Parietal lobe (tissue), 2 donors: ENCODE measurements around the gene TCAP.

DNA sequence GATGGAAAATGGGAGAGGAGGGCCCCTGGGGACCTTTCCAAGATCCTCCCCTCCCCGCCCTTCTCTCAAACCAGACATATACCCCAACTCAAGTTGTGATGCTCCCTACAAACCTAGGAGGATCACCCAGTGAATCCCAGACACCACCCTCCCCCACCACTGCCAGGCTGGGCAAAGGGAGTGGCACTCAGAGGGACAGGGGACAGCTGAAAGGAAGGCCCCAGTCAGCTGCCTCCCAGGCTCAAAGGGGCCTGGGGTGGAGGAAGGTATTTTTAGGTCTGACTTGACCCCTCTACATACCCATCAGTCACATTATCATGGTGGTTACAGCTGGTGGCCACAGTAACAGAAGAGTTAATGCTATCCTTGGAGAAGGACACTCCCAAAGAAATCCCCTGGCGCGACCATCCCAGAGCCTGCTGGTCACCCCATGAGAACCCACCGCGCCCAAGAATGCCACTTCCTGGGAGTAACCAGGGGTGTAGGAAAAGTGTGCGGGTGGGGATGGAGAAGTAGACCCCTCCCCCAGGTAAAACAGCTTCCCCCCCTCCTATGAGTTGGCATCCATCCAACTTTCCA lies 1.2 kb downstream of the CACNB1 start:
- RAMPAGE, long total RNA = no peak

DNA sequence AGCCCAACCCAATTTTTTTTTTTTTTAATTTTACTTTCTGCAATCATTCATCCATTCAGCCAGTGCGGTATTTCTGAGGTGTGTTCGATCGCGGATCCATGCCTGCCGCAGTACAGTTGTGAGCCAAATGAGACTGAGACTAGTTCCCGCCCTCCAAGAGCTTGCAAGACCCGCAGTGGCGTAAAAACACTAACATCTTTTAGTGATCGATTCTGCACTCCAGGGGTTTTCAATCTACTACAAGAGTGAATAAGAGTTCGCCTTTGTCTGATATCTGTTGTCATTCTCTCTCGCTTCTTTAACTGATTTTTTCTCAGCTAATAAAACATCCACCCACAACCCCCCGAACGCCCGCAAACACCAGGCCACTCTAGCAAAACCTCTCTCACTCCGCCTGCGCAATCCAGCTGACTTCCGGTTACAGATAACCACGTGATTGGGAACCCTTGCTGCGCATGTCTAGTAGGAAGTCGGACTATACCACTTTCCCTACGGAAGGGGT lies 409 bp upstream of the RPL19 start:
- RAMPAGE, long total RNA = no peak

- RAMPAGE, long total RNA = no peak
Observed at GRCh38 chr17:39400101-39400907, 1.1 kb downstream of the FBXL20 start.

DNA sequence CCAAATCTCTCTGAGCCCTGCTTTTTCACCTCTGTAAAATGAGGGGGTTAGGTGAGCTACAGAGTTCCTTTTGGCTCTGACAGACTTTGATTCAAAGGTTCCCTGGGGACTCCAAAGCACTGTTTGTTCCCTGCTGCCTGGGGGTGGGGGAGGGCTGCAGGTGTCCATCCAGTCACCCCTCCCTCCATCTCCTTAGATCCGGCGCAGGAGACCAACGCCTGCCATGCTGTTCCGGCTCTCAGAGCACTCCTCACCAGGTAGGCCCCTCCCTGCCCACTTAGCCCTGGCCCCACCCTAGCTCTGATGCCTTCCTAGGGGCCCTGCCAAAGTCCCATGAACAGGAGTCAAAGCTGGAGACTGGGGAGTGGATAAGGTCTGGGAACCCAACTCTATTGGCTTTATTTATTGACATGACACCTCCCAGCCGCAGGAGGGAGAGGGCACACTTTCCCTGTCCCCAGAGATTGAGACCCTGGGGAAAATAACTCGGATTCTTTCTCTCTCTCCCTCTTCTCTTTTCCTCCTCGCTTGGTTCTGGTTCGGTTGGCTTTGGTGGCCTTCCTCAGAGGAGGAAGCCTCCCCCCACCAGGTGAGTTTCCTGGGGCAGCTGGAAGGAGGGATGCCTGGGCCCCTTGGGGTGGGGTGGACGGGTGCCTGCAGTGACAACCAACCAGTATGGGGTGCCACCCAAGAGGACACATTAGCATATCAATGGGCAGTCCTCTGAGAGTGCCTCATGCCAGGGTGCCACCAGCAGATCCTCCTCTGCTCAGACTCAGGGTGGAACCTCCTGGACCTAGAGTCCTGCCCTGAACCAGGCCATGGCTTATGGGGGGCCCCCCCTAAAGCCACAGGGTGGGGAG lies 2.5 kb downstream of the PPP1R1B start:
- RAMPAGE, long total RNA = no peak

DNA sequence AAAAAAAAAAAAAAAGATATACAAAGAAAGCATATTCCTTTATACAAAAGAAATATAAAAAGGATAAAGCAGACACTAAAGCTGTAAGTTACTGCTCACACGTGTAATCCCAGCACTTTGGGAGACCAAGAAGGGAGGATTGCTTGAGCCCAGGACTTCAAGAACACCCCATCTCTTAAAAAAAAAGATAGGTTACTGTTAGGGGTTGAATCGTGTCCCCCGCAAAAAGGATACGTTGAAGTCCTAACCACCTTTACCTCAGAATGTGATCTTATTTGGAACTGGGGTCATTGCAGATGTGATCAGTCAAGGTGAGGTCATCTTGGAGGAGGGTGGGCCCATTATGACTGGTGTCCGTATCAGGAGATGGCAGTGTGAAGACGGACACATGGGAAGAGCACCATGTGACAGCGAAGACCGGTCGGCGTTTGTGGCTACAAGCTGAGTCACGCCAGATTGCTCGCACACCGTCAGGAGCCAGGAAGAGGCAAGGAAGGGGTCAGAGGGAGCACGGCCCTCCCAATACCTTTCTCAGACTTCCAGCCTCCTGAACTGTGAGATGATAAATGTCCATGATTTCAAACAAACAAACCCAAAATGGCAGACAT lies 13.0 kb downstream of the STARD3 start:
- RAMPAGE, long total RNA = no peak

DNA sequence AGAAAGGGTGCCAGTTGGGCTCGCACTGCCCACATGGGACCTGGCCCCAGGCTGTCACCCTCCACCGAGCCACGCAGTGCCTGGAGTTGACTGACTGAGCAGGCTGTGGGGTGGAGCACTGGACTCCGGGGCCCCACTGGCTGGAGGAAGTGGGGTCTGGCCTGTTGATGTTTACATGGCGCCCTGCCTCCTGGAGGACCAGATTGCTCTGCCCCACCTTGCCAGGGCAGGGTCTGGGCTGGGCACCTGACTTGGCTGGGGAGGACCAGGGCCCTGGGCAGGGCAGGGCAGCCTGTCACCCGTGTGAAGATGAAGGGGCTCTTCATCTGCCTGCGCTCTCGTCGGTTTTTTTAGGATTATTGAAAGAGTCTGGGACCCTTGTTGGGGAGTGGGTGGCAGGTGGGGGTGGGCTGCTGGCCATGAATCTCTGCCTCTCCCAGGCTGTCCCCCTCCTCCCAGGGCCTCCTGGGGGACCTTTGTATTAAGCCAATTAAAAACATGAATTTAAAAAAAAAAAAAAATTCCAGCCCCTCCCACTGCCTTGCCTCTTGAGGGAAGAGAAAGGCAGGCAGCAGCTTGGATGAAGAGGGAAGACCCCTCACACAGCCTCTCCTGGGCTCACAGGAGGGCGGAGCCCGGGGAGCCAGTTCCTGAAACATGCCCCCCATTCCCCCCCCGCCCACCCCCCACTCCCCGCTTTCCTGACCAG lies 2.0 kb upstream of the TCAP start:
- RAMPAGE, long total RNA = no peak

DNA sequence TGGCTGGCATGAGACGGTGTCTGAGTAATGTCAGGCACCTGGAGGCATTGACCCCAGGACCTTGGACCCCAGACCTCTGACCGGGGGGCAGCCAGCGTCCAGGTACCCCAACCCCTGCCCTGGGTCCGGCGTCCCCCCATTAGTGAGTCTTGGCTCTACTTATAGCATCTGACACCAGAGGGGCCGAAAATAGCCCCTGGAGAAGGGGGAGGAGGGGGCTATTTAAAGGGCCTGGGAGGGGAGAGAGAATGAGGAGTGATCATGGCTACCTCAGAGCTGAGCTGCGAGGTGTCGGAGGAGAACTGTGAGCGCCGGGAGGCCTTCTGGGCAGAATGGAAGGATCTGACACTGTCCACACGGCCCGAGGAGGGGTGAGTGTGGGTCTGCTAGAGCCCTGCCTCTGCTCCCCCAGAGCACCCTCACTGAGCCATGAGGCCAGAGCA lies at the start of gene TCAP:
TCAP (plus strand) TSS at position 251 of the 443 bp plus-strand sequence.
- RAMPAGE, long total RNA = no peak

DNA sequence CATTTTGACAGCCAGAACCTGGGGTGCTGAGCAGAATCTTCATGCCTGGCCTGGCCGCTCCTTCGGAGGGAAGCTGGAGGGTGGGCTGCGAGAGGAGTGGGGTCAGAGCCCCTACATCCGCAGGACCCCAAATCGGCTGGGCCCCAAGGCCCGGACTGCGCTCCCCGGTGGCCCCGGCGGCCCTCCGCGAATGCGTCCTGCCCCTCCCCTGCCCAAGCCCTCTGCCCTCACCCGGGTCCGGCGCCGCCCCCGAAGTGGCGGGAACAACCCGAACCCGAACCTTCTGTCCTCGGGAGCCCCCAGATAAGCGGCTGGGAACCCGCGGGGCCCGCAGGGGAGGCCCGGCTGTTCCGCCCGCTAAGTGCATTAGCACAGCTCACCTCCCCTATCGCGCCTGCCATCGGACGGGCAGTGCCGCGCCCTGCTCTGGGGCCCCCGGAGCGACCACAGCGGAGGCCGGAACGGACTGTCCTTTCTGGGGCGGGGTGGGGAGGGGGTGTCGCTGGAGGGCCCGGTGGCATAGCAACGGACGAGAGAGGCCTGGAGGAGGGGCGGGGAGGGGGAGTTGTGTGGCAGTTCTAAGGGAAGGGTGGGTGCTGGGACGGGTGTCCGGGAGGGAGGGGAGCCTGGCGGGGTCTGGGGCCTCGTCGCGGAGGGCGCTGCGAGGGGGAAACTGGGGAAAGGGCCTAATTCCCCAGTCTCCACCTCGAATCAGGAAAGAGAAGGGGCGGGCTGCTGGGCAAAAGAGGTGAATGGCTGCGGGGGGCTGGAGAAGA lies 742 bp upstream of the PNMT start:
- RAMPAGE, long total RNA = no peak

GRCh38 chr17:39668816-39669064 lies 487 bp downstream of the PNMT start:
- RAMPAGE, long total RNA = no peak

DNA sequence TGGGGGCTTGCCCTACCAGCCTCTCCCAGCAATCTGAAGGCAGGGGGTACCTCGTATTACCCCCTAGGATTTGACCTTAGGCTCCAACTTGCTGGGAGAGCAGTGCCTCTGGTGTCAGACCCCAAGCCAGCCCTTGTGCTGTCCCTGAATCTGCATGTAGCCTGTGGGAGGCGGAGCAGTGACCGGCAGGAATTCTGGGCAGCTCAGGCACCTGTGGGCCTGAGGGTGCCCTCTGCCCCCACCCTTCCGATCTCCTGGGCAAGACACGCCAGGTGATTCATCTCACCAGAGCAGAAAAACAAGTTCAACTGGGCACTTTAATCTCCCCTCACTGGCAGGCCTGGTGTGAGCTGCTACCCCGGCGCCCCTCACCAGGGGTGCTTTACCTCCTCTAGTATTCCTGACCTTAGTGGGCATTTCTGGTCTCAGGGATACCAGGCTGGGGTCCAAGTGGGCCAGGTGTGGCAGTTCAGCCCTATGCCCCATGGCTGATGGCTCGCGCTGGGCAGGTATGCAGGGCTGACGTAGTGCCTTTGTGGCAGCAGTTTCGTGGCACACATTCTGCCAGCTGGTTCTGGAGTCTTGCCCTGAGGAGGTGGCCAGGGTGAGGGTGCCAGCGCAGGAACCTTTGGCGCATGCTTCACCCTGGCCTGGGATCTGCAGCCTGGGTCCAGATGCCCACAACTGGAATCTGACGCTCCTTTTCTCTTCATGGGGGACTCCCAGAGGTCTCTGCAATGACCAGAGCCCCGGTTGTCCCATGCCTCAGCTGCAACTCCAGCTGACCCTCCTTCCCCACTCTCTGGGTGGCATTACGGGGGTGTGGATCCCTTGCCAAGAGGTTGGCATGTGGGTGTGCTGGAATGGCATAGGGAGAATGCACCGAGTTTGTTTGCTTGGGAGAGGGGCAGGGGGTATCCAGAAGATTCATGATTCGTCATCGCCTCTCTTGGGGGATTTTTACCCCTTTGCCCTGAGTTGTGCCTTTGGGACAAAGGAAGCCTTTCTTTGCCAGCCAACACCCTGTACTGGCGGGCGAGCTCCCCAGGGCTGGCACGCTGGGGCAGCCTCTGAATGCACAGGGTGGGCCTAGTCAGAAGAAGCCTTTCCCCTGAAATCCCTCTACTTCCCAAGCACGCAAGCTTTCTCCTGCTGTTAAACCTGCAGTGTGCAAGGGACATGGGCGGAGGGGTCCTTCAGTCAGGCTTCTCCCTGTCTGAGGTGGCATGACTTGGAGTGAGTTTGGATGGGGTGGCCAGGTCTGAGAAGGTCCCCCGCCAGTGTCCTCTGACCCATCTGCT lies 6.3 kb downstream of the ERBB2 start:
- RAMPAGE, long total RNA = no peak

DNA sequence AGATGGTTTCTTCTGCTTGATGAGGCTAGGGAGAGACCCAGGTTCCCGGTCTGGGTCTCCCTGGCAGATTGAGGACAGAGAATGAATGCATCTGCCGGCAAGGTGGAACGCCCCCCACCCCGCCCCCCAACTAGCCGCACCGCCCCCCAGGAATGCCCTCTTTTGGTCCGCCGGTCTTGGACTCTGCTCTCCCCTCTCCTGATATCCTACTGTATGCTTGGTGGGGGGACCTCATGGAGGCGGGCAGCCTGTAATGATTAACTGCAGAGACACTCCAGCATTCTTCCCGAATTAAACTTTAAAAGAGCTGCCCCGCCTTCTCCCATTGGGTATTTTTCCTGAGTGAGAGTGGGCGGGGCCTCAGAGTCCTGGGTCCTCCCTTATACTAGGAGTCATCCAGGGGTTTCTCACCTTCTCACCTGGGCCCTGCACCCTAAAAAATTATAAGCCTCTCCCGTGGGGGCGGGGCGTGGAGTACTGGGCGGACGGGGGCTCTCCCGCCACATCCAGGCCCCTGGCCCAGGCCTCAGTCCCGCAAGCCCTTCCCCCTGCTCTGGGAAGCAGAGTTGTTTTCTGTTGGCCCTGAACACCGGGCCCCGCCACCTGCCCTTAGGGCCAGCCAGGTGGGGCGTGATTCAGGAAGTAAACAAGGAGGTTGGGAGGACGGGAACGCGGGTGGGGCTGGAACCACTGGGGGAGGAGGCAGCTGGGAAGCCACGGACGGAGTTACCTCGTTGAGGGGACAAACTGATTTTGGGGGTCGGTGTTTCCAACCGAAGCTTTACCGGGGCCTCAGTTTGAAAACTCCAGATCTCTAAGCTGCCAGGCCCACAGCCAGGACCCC lies 1.5 kb downstream of the GRB7 start:
- RAMPAGE, long total RNA = no peak

- RAMPAGE, long total RNA = no peak
Observed at GRCh38 chr17:39739880-39740959, 2.5 kb downstream of the GRB7 start.

- RAMPAGE, long total RNA = no peak
Observed at GRCh38 chr17:39771274-39771876, 33.6 kb downstream of the GRB7 start.

GRCh38 chr17:39792939-39793354 lies 55.2 kb downstream of the GRB7 start:
- RAMPAGE, long total RNA = no peak

DNA sequence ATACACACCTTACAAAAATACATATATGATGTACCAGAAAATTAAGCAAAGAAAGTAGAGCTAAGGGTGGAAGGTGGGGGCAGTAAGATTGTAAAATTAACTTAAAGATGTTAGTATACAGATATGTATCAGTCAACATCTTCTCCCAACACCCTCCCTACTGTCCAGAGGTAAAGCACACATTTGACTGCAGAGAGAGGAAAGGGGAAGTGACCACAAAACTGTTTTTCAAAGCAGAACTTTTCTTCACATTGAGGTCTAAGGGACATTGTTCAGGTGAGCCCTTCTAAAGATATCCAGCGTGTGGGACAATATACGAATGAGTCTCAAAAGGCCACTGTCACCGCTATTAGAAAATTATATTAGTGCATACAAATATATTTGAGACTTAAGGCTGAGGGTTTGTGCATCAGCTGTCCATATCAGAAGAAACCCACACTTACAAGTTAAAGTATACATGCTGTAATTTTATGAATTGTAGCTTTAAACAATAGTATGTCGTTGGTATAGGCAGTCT lies 845 bp upstream of the IKZF3 start:
- RAMPAGE, long total RNA = no peak

DNA sequence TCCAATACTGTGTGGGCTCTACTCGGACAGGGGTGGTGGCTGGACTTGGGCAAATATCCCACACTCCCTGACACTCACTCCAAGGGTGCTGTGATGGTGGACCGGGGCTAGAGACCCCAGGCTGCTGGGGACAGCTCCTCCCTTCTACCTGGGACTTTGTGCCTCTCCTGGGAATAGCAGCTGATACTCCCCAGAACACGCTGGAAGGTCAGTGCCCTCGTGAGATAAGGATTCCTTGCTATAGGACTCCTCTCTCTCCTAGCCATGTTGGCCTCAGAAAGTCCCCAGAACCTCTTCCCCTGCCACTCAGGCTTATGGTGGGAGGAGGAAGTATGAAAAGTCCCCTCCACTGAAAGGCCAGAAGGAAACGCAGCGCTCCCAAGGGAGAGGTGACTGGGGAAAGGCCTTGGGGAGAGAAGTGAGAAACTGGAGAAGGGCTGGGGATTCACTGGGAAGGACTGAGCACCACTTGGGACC lies 1.8 kb upstream of the GSDMB start:
- RAMPAGE, long total RNA = no peak

DNA sequence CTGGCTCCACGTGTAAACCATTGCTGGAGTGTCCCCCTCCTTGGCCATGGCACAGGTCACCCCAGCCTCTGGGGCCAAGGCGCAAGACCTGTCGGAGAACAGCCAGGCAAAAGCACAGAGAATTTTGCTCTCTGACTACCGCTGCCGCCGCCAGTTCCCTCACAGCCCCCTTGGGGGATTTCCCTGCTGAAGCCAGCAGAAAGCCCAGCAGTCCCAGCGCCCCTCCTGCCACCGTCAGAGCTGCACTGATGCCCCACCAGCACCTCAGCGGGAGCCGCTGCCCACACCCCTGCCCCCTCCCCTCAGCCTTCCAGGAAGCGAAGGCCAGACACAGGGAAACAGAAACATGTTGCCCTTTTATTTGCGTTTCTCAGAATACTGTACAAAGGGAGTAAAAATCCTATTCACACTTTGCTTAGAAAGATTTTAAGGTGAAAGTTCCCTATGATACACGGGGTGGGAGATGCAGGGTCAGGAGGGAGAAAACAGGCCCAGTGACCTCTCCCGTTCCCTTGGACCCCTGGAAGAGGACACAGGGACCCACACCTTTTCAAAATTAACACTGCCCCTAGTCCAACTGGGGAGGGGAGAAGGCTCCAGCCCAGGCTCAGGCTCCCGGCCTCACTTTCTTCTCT lies 2.4 kb upstream of the GSDMB start:
- RAMPAGE, long total RNA = no peak

DNA sequence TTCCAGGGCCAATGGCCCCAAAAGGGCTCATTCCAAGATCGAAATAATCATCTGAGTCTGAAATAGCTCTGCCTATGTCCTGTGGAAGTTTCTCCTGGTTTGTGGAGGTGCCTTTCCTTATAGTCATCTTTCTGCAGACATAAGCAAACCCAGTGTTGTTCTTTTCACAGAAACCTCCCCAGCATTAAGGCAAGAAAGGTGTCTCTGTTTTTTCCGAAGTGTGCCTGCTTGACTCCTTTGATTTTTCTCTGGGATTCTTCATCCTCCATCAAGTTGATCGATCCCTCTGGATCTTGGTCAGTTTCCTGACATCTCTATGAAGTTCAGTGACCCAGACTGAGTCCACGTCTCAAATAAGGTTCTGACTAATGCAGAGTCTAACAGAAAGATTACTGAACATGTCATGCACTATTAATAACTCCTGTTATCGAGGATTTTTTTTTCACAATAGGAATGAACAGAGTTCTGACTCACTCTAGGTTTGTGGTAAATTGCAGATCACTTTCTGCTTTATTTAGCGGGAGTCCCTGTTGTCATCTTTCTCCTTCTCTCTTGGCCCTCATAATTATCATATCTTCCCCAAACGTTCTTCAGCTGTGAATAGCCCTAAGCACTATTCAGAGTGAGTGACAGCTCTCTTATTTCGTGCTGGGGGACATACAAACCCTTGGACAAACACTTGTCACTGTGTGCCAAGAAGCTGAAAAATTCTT lies 1.6 kb downstream of the LRRC3C start:
- RAMPAGE, long total RNA = no peak

GRCh38 chr17:40031568-40032257 lies 16.5 kb downstream of the CSF3 start:
- RAMPAGE, long total RNA = no peak

GRCh38 chr17:40056572-40057001 lies 2.4 kb upstream of the MED24 start:
- RAMPAGE, long total RNA = no peak